Cardiac fibroblast (primary cell): ENCODE data around the gene LRRC8C.

- RRBS: no CpG with 5 or more reads among the region's 9 CpGs
Measured at GRCh38 chr1:87449137-87450173, 120.8 kb downstream of the LMO4 start.

GRCh38 chr1:88647090-88647653, 36.9 kb upstream of the PKN2 start:
- RRBS: no CpG with 5 or more reads among the region's 3 CpGs

GRCh38 chr1:88684843-88685426, 862 bp downstream of the PKN2 start:
- RRBS: 3% methylated on average over 6 of the region's 24 CpGs

DNA sequence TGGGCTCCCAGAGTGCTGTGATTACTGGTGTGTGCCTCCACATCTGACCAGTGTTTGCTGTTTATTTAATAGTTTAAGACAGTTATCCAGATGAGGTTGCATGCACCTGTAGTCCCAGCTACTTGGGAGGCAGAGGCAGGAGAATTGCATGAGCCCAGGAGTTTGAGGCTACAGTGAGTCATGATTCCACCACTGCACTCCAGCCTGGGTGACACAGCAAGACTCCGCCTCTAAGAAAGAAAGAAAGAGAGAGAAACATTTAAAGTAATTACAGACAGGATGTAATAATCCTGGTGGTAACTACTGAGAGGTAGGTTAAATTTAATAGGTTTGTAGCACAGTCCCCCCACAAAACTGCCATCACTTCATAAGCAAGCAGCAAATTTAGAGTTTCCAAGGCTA, 89.5 kb downstream of the PKN2 start:
- RRBS: no CpG with 5 or more reads among the region's 1 CpG

DNA sequence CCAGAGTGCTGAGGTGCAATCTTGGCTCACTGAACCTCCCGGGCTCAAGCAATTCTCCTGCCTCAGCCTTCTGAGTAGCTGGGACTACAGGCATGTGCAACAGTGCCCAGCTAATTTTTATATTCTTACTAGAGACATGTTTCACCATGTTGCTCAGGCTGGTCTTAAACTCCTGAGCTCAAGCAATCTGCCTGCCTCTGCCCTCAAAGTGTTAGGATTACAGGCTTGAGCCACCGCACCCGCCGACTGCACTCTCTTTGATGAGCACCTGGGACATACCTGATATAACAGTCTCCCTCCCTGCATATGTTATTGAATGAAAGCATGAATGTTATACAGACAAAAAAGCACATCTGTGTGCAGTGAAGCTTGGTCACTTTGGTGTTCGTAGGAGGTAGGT, 12.2 kb downstream of the GBP3 start:
- RRBS: no CpG with 5 or more reads among the region's 5 CpGs

DNA sequence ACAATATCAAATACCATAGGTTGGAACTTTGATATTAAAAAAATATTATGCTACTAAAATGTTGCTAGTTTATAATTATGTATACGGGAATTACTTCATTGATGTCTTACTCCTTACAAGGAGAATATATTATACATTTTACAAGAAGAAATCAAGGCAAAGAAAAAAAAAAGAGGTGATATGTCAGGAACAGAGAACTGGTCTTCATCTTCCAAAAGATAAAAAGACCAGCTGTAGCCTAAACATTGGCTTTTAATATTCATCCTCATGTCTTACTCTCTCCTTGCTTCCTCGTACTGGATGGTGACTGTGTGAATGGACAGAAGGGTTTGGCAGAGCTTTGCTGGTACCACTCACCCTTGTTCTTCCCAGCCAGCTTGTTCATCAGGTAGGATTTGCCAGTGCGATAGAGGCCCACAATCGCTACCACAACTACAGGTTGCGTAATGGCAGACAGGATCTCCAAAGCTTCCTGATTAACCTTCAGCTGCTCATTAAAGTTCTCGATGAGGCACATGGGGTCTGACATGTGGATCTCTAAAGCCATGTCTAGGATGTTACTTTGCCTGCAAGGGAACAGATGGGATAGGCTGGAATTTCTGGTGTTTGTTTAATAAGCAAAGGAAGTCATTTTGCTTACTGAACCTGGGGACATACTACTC, 3.5 kb downstream of the GBP5 start:
- RRBS: no CpG with 5 or more reads among the region's 6 CpGs

DNA sequence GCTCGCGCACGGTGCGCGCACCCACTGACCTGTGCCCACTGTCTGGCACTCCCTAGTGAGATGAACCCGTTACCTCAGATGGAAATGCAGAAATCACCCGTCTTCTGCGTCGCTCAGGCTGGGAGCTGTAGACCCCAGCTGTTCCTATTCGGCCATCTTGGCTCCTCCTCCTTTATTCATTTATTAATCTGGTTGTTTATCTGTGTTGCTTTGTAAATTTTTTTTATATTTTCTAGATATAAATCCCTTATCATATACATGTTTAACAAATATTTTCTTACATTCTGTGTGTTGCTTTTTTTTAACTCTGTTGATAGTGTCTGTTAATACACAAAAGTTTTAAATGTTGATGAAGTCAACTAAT, 54.6 kb downstream of the GBP6 start:
- RRBS: no CpG with 5 or more reads among the region's 10 CpGs

- RRBS: no CpG with 5 or more reads among the region's 2 CpGs
Measured at GRCh38 chr1:89453233-89453730, 71.3 kb upstream of the LRRC8B start.

DNA sequence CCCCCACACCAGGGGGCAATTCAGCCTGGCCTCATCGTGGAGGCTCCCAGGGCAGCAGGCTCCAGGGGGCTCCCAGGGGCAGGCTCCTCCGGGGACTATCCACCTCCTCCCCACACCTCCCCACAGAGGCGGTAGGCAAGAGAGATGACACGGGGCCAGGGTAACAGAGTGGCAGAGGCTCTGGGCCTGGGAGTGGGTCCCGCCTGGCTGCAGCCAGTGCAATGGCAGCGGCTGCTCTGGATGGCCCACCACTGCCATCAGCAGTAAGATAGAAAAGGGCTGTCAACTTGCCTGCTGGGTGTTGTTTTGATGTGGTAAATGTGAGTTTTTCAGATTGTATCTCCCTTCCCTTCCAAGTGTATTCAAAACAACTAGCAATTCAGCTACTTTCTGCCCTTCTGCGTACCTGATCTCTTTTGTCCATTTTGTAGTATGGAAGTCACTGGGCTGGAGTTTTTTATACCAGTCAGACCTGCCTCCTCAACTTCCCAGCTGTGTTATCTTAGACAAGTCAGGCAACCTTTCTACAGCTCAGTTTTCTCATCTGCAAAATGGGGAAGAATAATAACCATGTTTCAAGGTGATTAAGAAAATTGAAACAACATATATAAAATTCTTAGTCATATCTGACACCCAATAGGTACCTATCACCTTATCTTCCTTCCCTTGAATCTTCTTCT, 22.2 kb upstream of the LRRC8C start:
- RRBS: no CpG with 5 or more reads among the region's 7 CpGs

GRCh38 chr1:89632841-89633869, at the start of gene LRRC8C:
Gene LRRC8C (plus strand): TSS chr1:89633120.
- RRBS: 1% methylated on average over 33 of the region's 120 CpGs

DNA sequence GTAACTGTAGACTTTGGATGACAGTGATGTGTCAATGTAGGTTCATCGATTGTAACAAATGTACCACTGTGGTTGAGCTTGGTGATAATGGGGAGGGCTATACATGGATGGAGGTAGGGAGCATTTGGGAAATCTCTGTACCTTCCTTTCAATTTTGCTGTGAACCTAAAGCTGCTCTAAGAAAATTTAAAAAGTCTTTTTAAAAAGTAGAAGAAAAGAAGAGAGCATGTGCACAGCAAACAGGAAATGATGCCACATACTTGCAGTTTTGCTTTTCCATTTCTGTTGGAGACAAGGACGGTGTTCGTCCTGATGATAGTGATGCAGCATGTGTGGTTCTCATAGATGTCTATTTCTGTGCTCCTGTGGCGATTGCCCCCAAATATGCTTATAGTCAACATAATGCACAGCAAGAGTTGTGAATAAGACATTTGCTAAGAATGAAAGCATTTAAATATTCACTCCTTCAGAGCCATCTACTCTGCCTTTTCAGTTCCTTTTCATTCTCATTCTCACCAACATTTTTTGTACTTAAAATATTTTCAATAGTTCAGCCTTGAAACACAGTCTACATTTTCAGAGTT, 66.5 kb downstream of the LRRC8C start:
- RRBS: no CpG with 5 or more reads among the region's 4 CpGs

- RRBS: no CpG with 5 or more reads among the region's 6 CpGs
Measured at GRCh38 chr1:89708716-89709348, 75.9 kb downstream of the LRRC8C start.

- RRBS: no CpG with 5 or more reads among the region's 9 CpGs
Measured at GRCh38 chr1:89757496-89758203, 63.2 kb upstream of the LRRC8D start.

DNA sequence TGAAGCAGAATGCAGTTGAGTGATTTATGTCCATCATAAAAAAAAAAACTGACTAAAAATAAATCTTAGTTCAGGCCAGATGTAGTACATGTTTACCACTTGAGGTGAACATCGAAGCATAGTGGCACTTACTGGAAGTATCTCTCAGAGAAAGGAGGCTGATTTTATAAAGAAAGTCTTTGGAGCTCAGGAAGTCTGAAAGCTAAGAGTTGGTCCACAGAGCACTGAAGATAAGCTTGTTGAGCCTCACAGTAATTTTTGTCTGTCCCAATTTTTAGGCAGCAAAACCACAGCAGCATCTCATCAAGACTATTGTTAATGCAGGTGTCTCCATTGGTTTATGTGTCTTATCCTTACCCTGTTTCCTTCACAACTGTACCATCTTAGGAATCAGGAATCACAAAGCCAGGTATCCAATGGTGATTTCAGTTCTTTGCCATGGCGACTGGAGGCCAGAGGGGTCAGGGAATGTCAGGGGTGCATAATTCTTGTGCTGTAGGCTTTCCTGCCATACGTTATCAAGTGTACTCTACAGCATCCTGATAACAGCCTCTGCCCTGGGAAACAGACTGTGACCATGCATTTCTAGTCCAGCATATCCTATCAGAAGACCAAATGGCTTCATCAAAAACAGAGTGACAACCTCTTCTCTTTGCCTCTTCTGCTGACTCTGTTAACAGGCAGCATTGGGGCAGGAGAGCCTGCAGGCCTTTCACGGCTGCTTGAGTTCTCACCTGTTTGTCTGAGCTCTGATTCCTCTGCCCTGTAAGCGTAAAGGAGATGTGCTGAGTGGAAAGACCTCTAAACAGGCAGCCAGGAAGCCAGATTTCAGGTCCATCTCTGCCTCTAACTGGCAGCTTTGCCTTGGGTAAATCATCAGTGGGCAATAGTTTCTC, 79.9 kb downstream of the LRRC8D start:
- RRBS: no CpG with 5 or more reads among the region's 5 CpGs

DNA sequence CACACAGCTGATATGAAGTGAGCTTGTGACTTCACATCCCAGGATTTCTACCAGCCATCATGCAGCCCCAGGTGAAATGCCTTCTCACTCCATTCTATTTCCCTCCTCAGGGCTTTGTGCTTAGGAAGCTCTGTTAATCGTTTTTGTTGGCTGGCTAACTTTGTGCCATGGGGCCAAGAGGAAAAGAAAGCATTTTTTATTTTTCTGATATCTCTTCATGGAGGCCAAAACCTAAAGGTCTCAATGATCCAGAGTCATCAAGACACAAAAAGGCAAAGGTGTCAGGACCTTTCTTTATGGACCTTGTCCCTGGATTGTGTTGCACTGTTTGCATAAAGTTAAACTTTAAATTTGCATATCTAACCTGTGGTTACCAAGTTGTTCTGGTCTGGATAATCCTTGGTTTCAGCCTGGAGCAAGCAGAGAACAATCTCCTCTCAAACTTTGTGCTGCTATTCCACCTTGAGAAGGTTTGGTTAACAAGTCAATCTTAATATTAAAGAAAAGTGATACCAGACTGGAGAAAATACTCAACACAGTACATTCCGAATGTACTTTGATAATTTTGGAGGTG, 44.7 kb upstream of the ZNF326 start:
- RRBS: no CpG with 5 or more reads among the region's 2 CpGs

DNA sequence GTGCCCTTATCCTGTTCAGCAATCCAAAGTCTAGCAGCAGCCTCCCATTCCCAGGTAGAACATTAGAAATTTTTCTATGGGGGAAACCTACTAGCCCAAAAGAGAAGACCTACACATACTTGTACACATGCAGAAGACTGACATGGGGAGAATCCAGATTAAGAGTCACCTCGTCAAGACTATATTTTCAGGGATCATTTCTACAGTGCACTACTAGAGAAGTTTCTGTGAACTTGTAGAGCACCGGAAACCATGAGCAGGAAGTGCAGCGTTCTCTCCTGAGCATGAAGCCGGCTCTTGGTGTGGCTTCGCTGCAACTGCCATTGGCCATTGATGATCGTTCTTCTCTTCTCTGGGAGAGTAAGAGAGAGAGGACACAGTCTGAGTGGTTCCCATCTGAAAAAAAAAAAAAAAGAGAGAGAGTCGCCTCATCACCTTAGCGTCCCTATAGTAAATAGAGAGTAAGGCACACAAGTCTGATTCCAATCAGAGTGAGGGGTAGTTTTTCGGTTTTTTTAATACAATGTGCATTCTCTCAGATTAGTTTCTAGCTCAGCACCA, 59.4 kb downstream of the BARHL2 start:
- RRBS: no CpG with 5 or more reads among the region's 9 CpGs

- RRBS: no CpG with 5 or more reads among the region's 7 CpGs
Measured at GRCh38 chr1:91583012-91583468, 82.4 kb downstream of the CDC7 start.

DNA sequence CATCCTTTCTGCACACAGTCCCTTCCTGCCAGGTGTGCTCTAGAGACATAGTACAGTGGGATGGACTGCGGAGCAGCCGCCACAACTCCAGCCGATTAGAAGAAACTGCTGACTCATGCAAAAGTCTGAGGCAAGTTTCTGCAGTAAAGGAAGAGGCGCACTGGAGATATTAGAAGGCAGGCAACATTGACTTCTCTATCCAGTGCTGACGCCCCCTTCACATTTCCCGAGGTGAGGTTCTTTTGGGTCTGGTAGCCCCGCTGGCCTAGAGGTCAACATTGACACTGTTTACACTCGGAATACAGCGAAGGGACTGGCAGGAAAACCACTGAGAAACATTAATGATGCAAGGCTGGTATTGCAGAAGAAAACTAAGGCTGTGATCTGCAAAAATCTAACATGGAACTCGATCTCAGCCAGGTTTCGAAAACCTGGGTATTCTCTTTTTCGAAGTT, 90.6 kb downstream of the CDC7 start:
- RRBS: no CpG with 5 or more reads among the region's 12 CpGs

DNA sequence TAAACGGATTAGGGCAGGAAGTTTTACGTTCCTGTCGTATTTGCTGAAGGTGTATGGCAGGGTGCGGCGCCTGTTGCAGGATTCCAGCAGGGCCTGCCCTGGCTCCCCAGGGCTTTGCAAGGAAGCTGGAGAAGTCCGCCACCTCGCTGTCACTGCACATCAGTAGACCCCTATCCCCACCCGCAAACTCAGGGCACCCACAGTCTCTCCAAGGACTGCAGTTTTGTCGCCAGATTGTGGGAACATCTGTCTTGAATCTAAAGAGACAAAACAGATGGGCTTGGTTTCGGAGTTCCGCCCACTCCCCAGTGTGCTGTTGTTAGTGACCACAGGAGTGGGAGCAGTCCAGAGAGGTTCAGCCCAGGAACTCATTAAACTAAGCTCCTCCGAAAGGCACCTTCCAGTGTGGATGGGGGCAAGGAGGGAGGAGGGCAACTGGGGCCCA, 110.9 kb downstream of the CDC7 start:
- RRBS: no CpG with 5 or more reads among the region's 12 CpGs

DNA sequence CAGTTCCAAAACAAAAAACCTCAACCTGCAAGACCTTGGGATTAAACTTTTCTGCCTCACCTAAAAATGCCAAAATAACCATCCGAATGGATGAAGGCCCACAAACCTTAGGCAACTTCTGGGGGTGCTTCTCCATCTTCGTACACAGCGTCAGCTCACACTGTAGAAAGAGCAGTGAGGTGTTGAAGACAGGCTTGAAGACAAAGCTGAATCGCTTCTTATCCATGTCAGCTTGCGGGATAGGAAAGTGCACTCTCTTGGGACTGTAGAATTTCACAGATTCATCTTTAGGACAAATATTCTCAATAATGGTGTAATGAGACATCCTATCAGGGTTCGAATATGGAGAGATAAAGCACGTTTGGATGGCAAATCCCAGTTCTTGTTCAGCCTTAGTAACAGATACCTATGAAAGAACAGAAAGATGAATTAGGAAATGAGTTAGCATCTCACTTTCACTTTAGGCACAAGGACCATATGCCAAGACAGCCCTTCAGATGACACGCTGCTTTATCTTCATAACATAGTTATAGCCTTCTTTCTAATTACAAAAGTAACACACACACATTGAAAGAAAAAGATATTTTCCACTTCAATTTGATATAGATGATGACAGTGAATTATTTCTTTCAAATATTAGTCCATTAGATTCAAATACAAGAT, 173.7 kb downstream of the TGFBR3 start:
- RRBS: no CpG with 5 or more reads among the region's 8 CpGs